Left colon (tissue), 1 donor: ENCODE data around the gene SNF8.

DNA sequence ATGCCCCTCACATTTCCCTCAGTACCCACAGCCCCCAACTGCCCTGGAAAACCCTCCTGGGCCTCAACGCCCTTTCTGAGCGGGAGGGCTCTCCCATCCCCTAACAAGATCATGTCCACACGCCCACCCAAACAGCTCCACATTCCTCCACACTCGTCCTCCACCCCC, 14.4 kb downstream of the HOXB4 start:
- PRO-cap, result unidirectional peak, minus-strand start at position 108 of the sequence

DNA sequence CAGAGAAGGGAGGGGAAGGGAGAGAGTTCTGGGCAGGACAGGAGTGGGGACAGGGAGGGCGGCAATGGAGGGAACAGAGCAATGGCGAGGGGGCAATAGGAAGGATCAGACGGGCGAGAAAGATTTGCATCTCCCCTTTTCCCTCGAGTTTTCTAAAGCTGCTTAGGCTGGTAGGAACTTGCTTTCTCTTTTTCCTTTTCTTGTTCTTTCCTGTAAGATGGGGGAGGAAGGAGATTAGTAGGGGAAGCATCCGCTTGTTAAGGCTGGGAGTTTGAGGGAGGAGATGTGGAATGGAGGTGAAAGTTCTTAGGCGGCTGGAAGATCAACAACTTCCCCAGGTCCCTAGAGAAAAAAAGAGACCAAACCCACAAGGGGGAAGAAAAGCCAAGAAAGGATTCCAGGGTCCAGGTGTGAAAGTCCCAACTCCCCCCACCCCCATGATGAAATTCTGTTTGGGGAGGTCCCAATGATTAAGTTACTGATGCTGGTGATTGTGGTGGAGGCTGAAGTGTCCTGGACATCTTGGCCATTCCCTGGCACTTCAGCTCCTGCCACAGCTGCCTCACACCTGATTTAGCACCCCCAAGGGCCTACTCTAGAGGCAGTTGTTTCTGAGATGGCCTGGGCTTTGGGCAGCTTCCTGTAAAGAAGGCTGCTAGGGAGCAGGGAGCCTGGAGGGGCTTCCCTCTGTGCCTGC, 13.3 kb downstream of the HOXB4 start:
- PRO-cap, result no peak

DNA sequence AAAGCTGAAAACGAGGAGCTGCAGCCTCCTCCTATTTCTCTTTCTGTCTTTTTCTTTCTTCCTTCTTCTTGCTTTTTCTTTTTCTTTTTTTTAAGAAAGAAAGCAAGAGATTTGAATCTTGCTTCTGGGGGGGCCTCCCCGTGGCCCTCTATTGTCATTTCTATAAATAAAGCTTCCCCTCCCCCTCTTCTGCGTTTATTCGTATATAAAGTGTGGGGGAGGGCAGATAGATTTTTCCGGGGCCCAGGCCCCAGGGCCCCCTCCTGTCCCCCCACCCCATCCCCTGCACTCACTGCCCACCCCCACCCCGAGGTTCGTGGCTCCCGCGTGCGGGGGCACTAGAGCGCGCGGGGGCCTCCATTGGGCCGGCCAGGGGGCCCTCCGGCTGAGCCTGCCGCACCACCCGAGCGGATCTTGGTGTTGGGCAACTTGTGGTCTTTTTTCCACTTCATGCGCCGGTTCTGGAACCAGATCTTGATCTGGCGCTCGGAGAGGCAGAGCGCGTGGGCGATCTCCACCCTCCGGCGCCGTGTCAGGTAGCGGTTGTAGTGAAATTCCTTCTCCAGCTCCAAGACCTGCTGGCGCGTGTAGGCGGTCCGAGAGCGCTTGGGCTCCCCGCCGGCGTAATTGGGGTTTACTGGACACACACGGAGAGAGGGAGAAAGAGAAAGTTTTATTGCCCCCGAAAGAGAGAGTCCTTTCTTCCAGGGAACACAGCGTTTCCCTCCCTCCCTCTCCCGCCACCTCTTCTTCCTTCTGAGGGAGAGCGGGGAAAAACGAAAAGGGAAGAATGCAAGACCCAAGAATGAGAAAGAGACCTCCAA, 1.6 kb downstream of the HOXB4 start:
- PRO-cap, result no peak

DNA sequence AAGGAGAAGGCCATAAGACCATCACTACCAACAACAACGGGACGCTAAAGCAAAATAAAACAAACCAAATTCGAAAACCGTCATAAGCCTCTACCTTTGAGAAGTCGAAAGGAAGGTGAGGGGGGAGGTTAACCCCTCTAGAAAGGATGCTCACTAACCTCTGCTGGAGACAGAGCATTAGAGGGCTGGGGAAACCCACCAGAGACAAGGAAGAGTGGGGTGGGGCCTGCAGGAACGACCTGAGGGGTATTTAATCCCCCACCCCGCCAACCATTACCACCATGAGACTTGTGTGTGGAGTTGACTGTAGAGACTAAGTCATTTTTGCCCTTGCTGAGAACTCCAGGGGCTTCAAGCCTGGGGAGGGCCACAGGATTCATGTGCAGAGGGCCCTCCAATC, 3.3 kb downstream of the HOXB3 start:
- PRO-cap, result no peak

DNA sequence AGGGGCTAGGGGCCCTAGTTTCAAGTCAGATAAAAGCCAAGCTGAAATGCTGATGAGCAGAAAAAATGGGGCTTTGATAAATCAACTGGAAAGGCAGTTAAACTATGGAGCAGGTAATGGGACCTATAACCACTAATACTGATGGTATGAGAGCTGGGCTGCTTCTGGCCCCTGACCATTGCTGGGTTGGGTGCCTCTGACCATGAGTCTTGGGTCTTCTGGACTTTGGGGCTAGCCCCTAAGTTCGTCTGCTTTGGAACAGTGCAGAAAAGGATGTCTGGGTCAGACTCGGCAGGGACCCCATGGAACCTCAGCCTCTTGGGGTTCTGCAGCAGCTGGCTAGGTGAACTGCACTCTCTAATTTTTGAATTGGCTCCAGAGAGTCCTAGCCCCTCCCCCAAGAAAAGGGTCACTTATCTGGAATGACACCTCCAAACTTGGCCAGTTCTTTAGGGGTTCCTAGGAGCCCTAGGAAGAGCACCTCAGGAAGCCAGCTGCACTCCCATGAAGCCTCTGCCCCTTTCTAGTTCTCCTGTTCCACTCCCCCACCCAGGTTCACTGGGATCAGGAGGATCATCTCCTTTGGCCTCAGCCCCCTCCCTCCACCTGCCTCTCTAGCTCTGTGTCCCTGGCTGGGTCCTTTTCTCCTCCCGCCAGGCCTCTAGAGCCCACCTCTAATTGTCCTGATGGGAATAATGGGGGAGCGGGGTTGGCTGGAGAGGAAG, 1.4 kb downstream of the HOXB7 start:
- PRO-cap, result no peak

DNA sequence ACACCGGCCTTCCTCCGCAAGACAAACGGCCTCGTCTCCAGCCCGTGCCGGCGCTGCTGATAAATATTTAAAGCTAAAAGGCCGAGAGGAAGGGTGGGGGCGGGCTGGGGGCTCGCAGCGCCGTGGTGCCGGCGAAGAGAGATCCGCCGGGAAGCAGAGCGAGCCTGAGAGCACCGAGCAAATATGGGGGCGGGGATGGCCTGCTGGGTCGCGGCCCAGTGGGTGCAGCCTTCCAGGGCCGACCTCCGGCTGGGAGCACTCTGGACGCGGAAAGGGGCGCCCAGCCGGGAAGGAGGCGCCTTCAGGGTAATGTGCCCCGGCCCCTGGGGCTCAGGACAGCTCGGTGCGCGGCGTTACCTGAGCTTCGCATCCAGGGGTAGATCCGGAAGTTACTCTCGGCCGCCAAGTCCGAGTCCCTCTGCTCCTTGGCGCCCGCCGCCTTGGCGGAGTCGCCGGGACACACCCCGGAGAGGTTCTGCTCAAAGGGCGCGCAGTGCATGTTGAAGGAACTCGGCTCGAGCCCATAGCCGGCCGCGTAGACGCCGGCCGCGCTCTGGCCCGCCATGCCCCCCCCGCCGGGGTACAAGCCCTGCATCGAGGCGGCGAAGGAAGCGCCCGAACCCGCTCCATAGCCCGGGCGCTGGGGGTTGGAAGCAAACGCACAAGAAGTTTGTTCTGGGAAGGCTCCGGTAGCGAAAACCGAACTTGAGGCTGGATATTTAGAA, 493 bp downstream of the HOXB7 start:
- PRO-cap, result bidirectional peak, plus-strand start at position 235 of the sequence, minus-strand start at position 155 of the sequence; bidirectional peak, plus-strand start at position 482 of the sequence, minus-strand start at position 451 of the sequence

- PRO-cap, result bidirectional peak, plus-strand start at chr17:48611758, minus-strand start at chr17:48611478; bidirectional peak, plus-strand start at chr17:48612012, minus-strand start at chr17:48611897; bidirectional peak, plus-strand start at chr17:48612591, minus-strand start at chr17:48612322
Observed at GRCh38 chr17:48611637-48612452, 1.0 kb upstream of the HOXB7 start.

DNA sequence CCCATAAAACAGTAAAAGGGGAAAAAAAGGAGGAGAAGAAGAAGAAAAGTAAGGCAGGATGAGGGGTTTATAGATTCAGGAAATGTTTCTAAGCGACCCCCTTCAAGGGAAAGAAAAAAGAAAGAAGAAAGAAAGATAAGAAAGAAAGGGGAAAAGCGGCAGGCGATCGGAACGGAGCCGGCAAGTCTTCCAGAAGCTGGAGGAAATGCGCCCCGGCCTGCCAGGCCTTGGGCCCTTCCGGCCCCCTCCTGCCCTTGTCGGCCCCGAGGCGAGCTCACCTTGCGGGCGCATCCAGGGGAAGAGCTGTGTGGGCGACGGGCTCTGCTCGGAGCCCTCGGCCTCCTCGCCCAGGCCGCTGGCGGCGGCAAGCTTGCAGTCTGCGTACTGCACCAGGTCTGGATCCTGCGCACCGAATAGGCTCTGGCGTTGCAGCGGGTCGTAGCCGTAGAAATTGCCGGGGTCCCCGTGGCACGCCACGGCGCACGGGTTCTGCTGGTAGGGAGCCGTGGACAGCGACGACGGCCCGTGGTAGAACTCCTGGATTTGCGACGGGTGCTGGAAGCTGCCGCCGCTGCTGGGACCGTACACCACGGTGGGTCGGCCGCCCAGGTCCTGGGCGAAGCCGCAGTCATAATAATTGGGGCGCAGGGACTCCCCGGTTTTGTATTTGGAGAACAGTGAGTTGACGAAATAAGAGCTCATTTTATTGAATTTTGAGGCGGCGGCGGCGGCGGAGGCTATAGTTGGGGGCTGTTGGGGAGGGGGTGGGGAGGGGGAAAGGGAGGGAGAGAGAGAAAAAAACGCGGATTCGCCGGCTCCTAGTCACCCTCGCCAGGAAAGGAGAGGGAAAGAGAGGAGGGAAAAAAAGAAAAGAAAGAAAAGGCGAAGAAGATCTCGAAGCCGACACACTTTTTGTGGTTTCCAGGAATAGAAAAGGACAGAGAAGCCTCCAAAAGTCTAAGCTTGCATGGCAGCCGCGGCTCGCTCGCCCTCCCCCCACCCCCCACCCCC, 784 bp downstream of the HOXB8 start:
- PRO-cap, result no peak

- PRO-cap, result no peak
Observed at GRCh38 chr17:48615653-48616095, 582 bp upstream of the HOXB8 start.

- PRO-cap, result bidirectional peak, plus-strand start at chr17:48639505, minus-strand start at chr17:48639321
Observed at GRCh38 chr17:48639129-48639626, 13.0 kb upstream of the HOXB9 start.

- PRO-cap, result bidirectional peak, plus-strand start at chr17:48642661, minus-strand start at chr17:48642594
Observed at GRCh38 chr17:48642176-48642793, 16.1 kb upstream of the HOXB9 start.

- PRO-cap, result bidirectional peak, plus-strand start at chr17:48799656, minus-strand start at chr17:48799461
Observed at GRCh38 chr17:48799137-48799847, 17.7 kb downstream of the TTLL6 start.

DNA sequence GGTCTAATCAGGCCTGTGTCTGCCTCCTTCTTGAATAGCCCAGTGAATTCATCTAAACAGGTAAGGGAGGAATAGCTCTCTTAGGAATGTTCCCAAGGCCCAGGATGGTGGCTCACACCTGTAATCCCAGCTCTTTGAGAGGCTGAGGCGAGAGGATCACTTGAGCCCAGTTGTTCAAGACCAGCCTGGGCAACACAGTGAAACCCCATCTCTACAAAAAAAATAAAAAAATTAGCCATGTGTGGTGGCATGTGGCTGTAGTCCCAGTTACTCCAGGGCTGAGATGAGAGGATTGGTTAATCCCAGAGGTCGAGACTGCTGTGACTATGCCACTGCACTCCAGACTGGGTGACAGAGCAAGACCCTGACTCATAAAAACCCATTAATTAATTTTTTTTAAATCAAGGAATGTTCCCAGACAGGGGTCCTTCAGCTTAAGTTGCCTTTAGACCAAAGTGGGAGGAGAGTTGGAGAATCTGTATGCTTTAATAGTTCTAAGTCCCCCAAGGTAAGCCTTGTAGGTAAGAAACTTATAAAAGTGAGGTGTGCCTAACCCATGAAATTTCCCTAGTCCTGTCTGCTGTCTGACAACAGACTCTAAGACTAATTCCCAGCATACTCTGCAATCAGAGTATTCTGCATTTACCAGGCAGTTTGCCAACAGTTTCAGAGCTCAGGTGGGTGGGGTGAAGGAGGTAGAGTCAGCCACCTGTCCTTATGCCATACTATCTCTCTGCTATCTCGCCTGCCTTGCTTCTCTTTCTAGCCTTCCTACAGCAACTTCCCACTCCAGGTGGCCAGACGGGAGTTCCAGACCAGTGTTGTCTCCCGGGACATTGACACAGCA, 2.0 kb downstream of the ATP5MC1 start:
- PRO-cap, result unidirectional peak, minus-strand start at position 569 of the sequence

DNA sequence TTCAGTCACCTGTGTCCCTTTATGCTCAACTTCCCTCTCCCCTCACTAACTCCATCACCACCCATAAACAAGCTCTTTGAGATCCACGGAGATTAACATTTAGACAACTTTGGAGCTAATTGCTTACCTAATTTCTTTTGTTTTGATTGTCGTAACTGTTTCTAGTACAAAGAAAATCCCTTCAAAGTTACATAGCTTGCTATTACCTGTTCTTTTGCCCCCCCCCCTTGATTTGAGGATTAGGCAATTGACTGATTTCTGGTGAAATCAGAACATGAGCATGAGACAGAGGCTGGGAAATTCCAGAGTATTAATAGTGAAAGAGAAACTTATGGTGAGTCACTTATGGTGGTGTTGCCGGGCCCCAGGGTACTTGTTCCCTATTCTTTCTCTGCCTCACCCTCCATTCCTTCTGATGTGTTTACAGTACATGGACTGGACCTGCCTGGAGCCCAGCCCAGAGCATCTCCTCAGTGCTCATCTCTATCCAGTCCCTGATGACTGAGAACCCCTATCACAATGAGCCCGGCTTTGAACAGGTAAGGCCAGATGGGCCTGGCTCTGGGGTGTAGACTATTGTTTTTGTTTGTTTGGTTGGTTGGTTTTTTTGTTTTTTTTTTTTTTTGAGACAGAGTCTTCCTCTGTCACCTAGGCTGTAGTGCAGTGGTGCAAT, 7.6 kb downstream of the UBE2Z start:
- PRO-cap, result no peak

GRCh38 chr17:48944289-48945568, at the start of gene SNF8:
SNF8 (minus strand) TSS chr17:48944842.
- PRO-cap, result bidirectional peak, plus-strand start at chr17:48944894, minus-strand start at chr17:48944811

GRCh38 chr17:49117583-49118319, 14.8 kb upstream of the B4GALNT2 start:
- PRO-cap, result bidirectional peak, plus-strand start at chr17:49118096, minus-strand start at chr17:49117869

DNA sequence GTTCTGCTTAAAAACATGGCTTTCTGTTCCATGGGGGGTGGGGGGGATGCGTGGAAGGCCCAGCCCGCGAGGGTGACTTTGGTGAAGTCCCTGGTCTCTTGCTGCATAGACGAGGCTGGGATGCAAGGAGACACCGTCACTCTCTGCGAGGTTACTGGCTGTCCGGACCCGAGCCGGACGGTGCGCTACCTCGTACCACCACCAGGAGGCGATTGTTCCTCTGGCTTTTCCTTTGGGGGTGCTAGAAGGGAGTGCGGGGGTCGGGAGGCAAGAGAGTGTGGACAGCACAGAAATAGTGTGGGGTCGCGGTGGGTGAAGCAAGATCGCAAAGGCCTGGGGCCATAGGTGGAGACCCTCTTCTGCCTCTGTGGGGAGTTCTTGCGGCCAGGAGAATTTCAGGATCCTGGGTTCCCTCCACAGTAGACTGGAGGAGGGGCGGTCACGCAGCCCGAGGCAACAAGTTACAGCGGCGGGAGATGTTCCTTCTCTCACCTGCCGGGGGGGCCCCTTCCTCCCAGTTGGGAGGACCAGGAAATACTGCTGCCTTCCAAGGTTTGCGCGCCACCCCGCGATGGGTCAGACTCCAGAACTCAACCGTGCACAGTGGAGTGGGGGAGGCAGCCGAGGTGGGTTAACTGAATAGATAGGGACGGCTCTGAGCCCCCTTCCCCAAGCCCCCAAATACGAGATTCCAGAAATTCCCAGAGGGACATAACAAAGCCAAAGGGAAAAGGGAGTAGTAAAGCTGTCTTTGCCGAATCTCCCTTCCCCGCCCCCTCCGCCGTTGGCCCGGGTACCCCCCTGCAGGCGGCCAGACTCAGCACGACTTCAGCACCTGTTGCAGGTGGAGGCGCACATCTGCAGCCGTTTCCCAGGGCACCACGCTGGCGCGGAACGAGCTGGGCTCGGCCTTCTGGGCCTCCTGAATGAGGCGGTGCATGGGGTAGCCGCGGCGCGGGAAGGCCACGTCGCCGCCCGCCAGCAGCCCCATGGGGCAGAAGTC, 6.9 kb downstream of the PHOSPHO1 start:
- PRO-cap, result no peak

- PRO-cap, result no peak
Observed at GRCh38 chr17:49227667-49228429, 2.7 kb downstream of the PHOSPHO1 start.

GRCh38 chr17:49248062-49248503, 17.5 kb upstream of the PHOSPHO1 start:
- PRO-cap, result no peak

- PRO-cap, result no peak
Observed at GRCh38 chr17:49369737-49370261, 7.7 kb upstream of the ZNF652 start.